NT2/D1 (cell line): ENCODE results near the genes APOBEC2, TREM1 and BYSL.

DNA sequence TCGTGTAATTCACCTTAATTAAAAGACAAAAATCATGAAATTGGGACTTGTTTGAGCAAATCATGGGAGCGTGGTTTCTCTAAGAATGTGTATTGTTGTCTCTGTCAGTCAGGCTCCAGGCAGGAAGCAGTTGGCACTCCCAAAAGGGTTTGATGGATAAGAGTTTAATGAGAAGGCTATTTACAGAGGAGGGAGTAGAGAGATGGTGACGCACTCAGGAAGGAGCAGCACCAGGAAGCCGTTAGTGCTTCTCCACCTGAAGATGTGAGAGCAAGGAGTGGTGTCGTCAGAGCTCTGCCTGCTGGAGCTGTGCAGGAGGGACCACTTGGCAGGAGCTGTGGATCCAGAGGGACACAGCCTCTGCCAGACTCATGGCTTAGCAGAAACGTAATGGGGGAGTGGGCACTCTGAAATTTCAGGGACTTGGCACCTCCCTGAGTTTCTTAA lies 16.7 kb downstream of the DAAM2 start:
- RRBS, 2 experiments = no CpG with 5 or more reads among the region's 6 CpGs

DNA sequence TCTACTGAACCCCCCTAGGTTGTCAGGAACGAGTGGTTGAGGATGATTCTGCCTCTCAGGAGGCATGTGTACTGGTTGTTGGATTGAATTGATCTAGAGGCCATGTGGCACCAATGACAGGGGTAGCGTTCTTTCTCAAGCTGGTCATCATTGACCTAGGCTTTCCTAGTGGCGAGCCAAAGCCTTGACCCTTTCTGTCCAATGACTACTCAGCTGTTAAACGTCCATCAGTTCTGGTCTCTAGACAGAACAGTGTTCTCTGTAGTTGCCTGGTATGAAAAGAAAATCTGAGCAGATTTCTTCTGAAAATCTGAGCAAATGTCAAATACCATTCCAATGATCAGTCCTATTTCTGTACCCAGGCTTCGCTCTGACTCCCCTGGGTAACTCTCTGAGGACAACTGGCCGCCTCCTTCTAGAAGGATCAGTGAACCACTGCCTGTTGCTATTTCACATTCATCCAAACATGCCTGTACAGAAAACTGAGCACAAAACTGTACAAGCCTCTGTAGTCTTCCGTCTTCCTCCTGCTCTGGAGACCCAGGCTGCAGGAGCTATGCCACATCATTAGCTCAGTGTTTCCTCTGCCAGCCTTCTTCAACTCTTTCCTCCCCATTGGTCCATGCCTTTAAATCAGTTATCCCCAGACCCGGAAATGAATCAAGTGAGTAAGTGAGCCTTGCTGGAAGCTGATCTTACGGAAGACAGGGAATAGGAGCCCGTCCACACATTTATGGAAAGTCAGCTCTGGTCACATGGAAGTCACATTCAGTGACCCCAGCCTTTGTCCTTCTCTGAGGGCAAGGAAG lies 63.2 kb downstream of the DAAM2 start:
- RRBS, 2 experiments = no CpG with 5 or more reads among the region's 10 CpGs

- RRBS, 2 experiments = no CpG with 5 or more reads among the region's 6 CpGs
Measured at GRCh38 chr6:39948055-39948633, 13.9 kb upstream of the MOCS1 start.

- RRBS, 2 experiments = no CpG with 5 or more reads among the region's 13 CpGs
Measured at GRCh38 chr6:40585521-40586271, 1.5 kb downstream of the LRFN2 start.

- RRBS, 2 experiments = no CpG with 5 or more reads among the region's 2 CpGs
Measured at GRCh38 chr6:41038258-41038541, 821 bp downstream of the UNC5CL start.

DNA sequence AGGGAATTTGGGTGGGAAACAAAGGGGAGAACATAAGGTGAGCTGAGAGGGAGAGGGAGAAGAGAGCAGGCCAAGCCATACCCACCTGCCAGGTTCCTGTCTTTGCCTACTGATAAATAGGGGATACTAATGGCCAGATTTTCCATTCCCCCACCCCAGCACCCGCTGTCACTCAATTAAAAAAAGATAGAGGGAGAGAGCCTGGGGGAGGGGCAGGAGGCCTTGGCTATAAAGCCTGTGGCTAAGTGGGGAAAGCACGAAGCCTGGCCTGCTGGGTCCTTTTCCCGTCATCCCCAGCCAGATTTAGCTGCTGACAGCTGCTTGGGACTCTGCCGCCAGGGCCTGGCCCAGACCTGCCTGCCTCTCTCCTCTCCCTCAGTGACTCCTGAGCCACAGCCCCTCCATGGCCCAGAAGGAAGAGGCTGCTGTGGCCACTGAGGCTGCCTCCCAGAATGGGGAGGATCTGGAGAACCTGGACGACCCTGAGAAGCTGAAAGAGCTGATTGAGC lies at the start of gene APOBEC2:
Gene APOBEC2 (plus strand): TSS at position 258 of the 509 bp plus-strand sequence.
- RRBS, 2 experiments = no CpG with 5 or more reads among the region's 5 CpGs

DNA sequence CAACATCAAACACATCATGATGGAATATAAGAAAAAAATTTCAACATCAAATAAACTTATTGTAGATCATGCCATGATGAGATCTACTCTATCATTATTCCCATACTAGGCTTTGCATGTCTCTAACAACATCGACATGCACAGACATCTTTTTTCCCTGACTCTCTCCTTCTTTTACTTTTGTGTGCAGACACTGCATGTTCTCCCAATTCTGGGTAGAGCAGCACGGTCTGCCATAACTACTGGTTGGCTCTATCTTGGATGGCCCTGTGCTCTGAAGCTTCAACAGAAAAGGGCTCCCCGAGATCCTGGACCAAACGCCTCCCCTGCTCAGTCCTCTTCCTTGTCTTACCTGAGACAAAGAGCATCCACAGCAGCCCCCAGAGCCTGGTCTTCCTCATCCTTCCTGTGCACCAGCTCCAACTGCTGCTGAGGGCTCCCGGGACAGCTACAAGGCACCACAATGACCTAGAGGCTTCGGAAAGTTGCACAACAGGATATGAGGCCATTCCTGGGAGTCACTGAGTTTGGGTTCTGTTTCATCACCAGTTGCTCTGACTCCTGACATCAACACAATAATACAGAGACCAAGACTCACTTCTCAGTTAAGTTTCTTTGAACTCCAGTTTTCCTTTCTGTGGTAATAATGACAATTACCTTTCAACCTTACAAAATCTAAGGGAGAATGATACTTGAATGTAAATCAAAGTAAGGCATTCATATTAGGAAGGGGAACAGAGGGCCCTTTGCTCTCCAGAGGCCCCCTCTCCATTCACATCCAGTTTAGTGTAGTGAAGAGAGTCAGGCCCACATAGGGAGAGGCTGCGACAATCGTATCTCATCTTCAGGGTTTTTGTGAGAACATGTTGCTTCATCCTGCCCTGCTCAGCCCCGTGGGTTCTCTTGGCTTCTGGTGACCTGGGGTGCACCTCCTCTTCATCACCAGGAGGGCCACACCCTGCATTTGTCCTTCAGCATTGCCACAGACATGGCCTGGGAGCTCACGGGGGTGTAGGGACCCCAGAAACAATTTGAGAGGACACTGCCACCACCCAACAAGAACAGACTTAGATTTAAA lies at the start of gene TREM1:
Gene TREM1 (minus strand): TSS at position 428 of the 1,078 bp plus-strand sequence.
- RRBS, 2 experiments = no CpG with 5 or more reads among the region's 10 CpGs

DNA sequence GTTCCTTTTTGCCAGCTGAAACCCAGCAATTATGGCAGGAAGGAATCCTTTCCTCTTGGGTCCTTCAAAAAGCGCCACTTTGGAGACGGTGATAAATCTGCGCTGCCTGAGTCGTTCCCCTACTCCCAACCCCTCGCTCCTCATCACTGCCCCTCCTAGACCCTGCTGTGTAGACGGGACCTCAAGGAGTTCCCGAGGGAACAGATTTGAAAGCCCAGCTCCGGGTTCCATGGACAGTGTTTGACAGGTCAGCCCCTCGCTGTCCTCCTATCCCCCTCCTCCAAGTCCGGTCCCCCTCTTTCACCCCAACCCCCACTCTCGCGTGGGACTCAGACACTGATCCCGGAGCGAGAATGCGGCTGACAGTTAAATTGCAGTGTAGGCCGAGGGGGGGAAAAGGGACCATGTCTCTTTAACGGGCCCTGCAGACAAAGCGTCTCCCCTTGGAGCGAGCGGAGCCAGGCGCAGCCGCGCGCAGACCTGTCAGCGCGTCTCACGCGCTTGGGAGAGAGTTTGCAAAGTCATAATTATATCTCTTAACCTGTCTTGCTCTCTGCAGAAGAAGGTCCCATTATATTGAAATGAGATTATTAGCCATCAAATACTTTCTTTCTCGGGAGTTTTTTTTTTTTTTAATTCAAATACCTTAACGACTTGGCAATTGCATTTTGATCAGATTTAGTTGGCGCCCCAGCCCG lies 39.7 kb downstream of the NCR2 start:
- RRBS, 2 experiments = 3 to 6% methylated on average over 6 of the region's 32 CpGs

- RRBS, 2 experiments = no CpG with 5 or more reads among the region's 7 CpGs
Measured at GRCh38 chr6:41439919-41440558, 104.6 kb downstream of the NCR2 start.

GRCh38 chr6:41502797-41503310 lies 43.3 kb upstream of the FOXP4 start:
- RRBS, 2 experiments = no CpG with 5 or more reads among the region's 24 CpGs

DNA sequence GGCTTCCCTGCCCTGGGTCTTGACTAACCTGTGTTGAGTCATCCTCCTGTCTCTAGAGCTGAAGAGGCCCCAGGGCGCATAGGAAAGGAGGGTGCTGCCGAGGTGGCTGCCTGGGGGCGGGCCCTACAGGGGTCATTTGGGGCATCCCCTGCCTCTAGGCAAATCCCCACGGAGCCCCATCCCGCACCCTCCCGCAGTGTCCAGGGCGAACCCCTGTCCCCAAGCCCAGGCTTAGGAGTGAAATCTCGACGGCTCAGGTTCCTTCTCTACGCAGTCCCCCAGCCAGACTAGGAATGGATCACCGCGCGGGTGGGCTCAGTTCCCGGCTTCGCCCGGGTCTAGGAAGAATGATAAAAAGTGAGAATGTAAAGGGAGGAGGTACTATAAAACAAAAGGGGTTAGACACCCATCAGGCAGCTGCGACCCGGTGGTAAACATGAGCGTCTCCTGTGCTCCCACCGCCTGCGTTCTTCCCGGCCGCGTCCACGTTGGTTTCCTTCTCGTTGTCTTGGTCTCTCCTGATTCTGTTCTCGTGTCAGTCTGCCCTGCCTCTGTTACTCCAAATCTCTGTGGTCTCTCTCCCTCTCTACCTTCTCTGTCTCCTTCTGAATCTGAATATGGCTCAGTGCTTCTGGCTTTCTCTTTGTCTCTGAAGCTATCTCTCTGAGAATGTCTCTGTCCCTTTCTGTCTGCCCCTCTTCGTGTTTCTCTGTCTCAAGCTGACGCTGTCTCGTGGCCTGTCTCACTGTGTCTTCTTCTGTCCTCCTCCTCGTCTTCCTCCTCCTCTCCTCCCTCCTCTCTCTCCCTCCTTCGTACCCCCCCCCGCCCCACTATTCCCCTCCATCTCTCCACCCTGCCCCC lies 41.7 kb upstream of the FOXP4 start:
- RRBS, 2 experiments = 4 to 7% methylated on average over 5 to 7 of the region's 33 CpGs

DNA sequence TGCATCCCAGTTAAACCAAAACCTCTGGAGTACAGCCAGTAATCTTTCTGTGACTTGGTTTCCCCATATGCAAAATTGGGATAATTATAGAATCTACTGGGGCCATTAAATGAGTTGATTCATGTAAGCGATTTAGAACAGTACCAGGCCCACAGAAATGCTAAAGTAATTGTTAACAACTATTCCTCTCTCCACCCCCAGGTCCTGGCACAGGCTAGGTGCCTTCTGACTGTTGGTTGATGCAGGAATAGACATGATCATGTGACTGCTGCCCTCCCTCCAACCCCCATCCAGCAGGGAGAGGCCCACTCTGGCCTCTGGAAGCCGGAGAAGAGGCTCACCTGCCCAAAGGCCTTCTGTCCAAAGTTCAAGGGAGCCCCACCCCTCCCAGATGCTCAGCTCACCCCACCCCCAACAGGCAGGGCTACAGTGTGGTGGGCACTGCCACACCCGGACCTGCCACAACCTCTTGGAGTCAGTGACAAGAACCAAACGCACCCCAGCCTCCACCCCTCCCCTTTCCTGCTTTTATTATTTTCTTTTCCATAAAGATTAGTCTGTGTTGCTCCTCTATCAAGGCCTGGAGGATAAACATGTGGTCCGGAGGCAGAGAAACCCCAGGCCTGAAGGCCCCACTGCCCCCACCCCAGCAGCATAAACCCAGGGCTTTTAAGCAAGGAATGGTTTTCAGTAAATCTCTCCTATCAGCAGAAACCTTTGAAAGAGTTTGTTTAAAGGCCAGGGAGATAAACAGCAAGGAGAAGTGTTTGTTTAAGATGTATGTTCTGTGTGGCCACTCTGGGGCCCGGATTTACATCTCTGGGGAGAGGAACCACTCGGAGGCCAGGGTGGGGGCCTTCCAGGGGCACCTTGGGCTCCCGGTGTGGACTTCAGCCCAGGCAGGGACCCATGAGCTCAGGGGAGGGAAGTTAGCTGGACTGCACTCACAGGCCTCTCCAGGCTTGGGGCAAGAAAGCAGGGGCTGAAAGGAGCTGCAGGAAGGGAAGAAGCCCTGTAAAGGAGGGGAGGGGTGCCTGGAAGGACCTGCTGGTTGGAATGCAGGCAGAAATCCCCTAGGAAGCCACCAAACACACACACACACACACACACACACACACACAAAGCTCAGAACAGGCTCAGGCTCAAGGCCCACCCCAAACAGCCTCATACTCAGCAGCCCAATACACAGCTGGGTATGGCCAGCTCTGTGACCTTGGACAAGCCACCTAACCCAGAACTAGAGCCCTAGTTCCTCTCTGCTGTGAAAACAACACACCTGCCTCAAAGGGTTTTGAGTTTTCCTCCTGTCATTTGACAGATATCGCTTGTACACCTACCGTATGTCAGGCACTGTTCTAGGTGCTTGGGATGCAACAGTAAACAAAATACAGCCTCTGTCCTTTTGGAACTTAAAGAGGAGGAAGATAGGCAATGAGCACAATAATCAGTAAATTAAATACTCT lies 26.5 kb upstream of the FOXP4 start:
- RRBS, 2 experiments = 71 to 77% methylated on average over 5 of the region's 10 CpGs

GRCh38 chr6:41563015-41563867 lies 17.1 kb downstream of the FOXP4 start:
- RRBS, 2 experiments = no CpG with 5 or more reads among the region's 11 CpGs

- RRBS, 2 experiments = no CpG with 5 or more reads among the region's 4 CpGs
Measured at GRCh38 chr6:41719630-41720328, 15.6 kb downstream of the TFEB start.

GRCh38 chr6:41728062-41728984 lies 7.1 kb downstream of the TFEB start:
- RRBS, 2 experiments = no CpG with 5 or more reads among the region's 19 CpGs

GRCh38 chr6:41732516-41733582 lies 2.6 kb downstream of the TFEB start:
- RRBS, 2 experiments = 5 to 52% methylated on average over 3 of the region's 14 CpGs

- RRBS, 2 experiments = 3 to 5% methylated on average over 11 to 17 of the region's 53 CpGs
Measured at GRCh38 chr6:41786289-41786835, 1.1 kb upstream of the TOMM6 start.

- RRBS, 2 experiments = no CpG with 5 or more reads among the region's 7 CpGs
Measured at GRCh38 chr6:41789144-41790203, 2.0 kb downstream of the TOMM6 start.

- RRBS, 2 experiments = no CpG with 5 or more reads among the region's 2 CpGs
Measured at GRCh38 chr6:41920983-41921059, 118 bp downstream of the MED20 start.

DNA sequence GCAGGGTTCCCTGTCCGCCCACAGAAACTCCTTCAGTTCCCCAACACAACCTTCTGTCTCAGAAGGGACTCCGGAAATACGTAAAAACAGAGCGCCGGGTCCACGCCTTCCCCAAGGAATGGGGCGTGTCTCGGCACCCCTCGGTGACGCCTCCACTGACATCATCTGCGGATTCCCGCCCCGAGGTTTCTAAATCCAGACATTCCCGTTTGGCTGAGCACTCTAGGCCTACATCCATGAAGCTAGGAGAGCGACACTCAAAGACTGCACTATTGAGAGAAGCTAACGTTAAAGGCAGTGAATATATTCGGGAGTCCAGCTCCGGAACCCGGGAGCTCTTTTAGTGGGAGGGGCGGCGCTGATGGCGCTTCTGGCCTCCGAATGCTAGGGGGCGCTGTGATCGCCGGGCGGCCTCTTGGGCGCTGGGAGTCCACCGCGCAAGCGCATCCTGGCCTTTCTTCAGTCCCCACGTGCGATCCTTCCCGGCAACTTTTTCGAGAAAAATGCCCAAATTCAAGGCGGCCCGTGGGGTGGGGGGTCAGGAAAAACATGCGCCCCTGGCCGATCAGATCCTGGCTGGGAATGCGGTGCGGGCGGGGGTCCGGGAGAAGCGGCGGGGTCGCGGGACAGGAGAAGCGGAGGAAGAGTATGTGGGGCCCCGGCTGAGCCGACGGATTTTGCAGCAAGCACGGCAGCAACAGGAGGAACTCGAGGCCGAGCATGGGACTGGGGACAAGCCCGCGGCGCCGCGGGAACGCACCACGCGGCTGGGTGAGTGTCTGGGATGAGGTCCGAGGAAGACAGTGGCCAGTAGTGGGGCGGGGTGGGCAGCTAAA lies at the start of gene BYSL:
Gene BYSL (plus strand): TSS at position 440 of the 836 bp plus-strand sequence.
- RRBS, 2 experiments = under 1 to 1% methylated on average over 21 to 25 of the region's 64 CpGs